Vein endothelial cell (primary cell): Measurements from ENCODE around the genes WDFY2, PRR20D and PCDH17.

- CAGE, long polyA plus RNA = no peak
These were observed 50.1 kb upstream of the FAM124A start for GRCh38 chr13:51171891-51172624.

DNA sequence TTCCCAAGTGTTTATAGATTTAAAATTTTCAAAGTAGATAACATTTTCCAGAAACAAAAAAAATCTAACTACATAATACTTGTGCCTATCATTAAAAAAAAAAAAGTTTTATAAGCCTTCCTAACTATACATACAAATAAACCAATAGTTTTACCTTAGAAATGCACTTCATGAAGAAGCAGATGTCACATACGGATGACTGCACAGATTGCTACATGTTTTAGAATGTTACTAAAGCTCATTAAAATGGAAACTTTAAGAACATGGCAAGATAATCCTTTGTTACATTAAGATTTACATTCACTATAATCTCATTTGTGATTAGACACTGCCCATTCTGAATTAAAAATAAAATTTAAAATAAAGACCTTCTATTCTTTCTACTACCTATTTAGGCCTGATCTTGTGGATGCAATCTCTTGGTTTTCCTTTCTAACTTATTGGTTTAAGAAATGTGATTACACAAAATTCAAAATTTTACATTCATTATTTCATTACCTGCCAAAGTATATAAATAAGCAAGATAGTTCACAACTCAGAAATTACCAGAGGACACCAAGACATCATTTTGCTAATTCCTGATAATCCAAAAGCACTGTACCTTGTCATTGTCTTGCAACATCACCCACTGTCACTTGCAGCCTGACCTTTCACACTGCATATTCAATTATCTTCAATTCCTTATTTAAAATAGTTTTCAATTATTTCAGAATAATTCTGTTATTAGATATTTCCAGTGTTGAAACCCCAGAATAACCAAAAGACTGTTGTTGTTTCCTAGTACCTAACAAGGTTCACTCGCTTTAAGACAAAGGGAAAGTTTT, 14.4 kb downstream of the INTS6 start:
- CAGE, long polyA plus RNA = no peak

GRCh38 chr13:51444683-51445376, 8.0 kb downstream of the INTS6 start:
- CAGE, long polyA plus RNA = no peak

- CAGE, long polyA plus RNA = no peak
These were observed 2.8 kb downstream of the INTS6 start for GRCh38 chr13:51449691-51450837.

DNA sequence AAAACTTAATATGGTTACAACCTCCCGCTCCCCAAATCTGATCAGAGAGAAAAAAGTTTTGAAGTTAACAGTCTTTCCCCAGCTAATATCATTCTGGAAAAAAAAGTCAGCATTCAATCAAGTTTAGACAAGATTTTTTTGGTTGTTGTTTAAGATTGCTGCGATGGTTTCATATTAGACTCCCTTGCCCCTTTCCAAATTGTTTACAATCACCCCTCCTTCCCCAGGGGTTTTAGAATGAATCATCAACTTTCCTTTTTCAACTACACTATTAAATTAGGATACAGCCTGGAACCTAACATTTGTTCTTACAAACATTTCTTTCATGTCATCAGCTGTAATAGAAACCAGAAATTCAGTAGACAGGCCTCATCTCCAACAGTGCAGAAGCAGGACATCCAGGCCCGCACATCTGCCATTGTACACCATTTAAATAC, 44.4 kb upstream of the WDFY2 start:
- CAGE, long polyA plus RNA = no peak

GRCh38 chr13:51584392-51585313, at the start of gene WDFY2:
WDFY2 (plus strand) TSS chr13:51584462.
- CAGE, long polyA plus RNA = no peak

GRCh38 chr13:51636423-51637259, 52.4 kb downstream of the WDFY2 start:
- CAGE, long polyA plus RNA = no peak

GRCh38 chr13:51760353-51761144, 43.4 kb downstream of the DHRS12 start:
- CAGE, long polyA plus RNA = no peak

DNA sequence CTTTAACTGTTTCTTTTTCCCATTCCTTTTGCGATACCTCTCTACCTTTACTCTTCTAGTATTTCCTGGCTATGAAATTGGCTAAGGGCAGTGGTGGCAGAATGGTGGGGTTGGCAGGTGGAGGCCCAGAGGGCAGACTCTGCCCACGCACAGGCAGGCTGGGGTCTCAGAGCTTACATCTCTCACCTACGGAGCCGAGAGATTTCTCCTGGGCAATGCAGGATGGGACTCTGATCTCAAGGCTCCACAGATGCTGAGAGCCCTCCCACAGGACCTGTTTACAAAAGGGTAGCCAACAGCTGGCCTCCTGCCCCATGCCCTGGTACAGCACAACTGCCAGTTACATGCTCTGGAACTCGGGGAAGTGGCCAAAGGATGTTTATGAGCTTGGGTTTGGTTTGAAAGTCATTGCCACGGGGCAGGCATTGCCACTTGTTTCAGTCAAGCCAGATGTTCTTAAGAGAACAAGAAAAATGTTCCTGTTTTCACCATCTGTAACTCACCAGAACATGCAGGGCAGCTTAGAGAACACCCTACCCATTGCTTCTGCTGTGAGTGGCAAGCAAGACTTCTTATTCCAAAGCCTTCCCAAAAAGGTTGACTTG, 3.5 kb downstream of the DHRS12 start:
- CAGE, long polyA plus RNA = no peak

- CAGE, long polyA plus RNA = no peak
These were observed 851 bp upstream of the CKAP2 start for GRCh38 chr13:52454389-52454865.

GRCh38 chr13:52454866-52455197, 446 bp upstream of the CKAP2 start:
- CAGE, long polyA plus RNA = no peak

GRCh38 chr13:52599291-52600268, 42.7 kb upstream of the HNRNPA1L2 start:
- CAGE, long polyA plus RNA = no peak

GRCh38 chr13:53200722-53201995, 172.5 kb downstream of the OLFM4 start:
- CAGE, long polyA plus RNA = no peak

DNA sequence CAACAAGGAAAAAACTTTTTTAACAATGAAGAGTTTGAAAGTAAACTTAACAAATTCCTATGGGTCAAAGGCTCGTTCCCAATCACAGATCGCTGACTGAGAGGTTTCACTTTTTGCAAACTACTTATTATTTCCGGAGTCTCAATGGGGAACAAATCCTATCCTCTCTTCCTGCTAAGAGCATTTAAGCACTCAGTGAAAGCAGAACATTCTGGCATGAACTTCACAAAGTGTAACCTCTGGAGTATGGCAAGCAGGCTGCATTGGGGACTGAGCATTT, 484.5 kb downstream of the OLFM4 start:
- CAGE, long polyA plus RNA = no peak

DNA sequence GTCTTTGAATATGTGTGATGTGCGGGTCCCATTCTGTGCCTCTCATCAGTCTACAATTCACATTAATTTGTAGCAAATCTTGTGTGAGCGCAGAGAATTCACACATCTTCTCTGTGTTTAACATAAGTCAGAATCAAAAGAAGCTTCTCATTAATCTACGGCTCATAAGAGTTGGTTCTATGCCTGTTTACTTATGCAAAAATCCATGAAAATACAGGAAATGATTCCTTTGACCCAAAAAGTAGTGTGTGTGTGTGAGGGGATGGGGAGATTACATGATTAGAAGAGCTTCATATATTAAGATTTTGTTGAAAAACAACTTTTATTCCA, 1094.4 kb downstream of the OLFM4 start:
- CAGE, long polyA plus RNA = no peak

- CAGE, long polyA plus RNA = no peak
These were observed 1563.0 kb upstream of the PRR20A start for GRCh38 chr13:55577399-55578484.

DNA sequence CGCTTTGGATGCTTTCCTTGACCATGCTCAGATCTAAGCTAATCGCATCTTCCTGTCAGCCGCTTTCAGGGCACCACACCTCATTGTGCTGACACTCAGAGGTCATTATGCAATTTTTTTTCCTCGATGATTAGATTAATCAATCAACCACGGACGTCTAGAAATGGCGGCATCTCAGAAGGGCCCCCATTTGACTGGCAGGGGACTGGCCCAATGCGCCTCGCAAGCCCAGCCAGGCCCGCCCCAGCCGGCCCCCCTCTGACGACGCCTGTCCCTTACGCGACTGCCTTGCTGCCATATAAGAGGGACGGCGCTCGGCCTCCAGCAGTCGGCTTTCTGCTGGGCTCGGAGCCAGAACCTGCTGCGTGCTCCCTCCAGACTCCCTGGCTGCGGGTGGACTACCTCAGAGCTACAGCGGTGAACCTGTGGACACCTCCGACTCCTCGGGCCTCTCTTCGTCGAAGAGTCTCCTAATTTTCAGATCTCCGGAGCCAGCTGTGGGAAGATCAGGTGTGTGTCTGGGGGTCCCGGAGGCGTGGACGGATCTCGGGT, at the start of gene PRR20D:
Gene PRR20D (plus strand): TSS at position 297 of the 552 bp plus-strand sequence.
- CAGE, long polyA plus RNA = no peak

DNA sequence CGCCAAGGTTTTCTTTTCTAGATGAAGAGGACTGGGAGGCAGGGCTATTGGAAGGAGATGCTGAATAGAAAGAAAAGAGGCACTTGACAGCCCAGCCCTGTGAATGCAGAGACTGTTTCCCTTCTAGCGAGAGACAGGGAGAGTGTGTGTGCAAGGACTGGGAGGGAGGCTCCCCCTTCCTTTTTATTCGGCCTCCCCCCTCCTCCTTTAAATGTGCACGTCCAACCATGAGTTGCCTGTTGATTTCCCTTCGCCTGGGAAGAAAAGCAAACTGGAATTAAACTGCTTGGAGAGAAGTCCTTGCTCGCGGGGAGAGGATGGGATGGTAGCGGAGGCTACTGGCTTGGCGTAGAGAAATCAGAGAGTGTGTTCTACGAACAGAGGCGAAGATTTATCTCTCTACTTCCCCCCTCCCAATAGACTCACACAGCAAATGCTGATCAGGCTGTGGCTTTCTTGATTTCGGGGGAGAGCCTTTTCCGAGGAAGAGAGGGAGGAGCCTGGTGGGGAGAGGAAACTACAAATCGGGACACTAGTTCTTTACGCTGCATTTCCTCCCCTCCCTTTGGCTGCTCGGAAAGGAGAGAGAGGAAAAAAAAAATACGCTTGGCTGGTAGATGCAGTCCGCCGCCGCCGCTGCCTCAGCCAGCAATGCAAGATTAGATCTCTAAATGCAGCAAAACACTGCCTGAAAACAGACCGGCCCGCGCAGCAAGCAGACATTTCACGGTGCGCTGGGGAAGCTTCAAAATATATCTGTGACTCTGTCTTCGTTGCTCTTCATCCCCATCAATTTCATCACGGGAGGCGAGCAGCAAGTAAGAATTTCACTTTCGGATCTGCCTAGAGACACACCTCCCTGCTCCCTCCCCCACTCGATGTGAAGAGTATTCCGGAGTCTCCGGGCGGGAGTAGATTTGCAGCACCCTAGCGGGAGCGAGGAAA, at the start of gene PCDH17:
Gene PCDH17 (plus strand): TSS at position 548 of the 945 bp plus-strand sequence.
- CAGE, long polyA plus RNA = no peak

DNA sequence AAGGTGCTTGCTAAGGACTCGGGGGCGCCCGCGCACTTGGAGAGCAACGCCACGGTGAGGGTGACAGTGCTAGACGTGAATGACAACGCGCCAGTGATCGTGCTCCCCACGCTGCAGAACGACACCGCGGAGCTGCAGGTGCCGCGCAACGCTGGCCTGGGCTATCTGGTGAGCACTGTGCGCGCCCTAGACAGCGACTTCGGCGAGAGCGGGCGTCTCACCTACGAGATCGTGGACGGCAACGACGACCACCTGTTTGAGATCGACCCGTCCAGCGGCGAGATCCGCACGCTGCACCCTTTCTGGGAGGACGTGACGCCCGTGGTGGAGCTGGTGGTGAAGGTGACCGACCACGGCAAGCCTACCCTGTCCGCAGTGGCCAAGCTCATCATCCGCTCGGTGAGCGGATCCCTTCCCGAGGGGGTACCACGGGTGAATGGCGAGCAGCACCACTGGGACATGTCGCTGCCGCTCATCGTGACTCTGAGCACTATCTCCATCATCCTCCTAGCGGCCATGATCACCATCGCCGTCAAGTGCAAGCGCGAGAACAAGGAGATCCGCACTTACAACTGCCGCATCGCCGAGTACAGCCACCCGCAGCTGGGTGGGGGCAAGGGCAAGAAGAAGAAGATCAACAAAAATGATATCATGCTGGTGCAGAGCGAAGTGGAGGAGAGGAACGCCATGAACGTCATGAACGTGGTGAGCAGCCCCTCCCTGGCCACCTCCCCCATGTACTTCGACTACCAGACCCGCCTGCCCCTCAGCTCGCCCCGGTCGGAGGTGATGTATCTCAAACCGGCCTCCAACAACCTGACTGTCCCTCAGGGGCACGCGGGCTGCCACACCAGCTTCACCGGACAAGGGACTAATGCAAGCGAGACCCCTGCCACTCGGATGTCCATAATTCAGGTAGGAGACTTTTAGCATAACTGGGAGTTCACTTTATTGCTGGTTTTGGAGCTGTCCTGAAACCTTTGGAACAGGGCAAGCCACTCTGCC, 3.0 kb downstream of the PCDH17 start:
- CAGE, long polyA plus RNA = no peak

- CAGE, long polyA plus RNA = no peak
These were observed 670.1 kb downstream of the PCDH17 start for GRCh38 chr13:58301699-58301974.